Measurements from ENCODE around the genes PLPP6 and JAK2.

DNA sequence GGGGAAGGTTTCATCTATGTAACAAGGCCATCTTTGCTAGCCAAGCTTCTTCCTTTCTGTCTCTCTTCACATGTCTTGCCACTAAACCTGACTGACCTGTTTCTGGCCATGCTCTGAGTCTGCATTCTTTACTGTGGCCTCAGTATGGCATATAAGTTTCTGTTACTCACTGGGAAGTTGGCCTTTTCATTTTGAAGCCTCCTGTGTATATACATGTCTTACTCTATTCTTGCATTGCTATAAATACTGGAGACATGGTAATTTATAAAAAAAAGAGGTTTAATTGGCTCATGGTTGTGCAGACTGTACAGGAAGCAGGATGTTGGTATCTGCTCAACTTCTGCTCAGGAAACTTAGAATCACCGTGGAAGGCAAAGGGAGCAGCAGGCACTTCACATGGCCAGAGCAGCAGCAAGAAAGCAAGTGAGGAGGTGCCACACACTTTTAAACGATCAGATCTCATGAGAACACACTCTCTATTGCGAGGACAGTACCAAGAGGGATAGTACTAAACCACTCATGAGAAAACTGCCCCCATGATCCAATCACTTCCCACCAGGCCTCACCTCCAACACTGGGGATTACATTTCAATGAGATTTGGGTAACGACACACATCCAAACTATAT lies 48.1 kb downstream of the KCNV2 start:
- RAMPAGE, long total RNA = no peak
- RRBS, 2 experiments = no CpG with 5 or more reads among the region's 4 CpGs
CAGE:
- cytosol, long polyA minus RNA = no peak
- cytosol, long polyA plus RNA = no peak
- long polyA plus RNA = no peak
- nucleolus, long total RNA = no peak
- nucleus, long polyA plus RNA = no peak
- nucleus, long total RNA = no peak

DNA sequence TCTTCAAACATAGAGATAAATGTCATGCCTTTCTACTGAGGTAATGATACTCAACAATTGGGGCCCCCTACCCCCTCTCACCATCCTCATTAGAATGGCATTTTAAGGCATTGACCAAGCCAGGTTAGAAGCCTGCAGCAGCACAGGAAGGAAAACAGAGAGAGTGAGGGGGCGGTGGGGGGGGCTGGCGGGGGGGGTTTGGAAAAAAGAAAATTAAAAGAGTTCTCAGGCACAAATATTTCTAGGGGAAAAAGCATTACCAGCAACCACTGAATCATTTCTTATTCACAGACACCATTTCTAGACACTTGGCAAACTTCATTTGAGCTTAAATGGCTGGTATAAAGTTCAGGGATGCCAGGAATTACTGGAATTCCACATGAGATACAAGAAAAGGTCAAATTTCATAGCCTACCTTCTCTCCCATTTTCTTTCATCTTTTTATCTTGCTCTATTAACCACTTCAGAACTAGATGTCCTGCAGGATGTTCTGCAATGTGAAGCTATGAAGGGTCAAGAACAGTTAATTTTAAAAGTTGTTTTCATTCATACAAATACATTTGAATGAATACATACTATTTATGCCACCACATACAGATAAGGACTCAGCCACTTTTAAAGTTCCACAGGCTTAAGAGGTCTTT lies 33.8 kb downstream of the PUM3 start:
- RAMPAGE, long total RNA = no peak
- RRBS, 2 experiments = no CpG with 5 or more reads among the region's 2 CpGs
CAGE:
- cytosol, long polyA minus RNA = no peak
- cytosol, long polyA plus RNA = no peak
- long polyA plus RNA = no peak
- nucleolus, long total RNA = no peak
- nucleus, long polyA plus RNA = no peak
- nucleus, long total RNA = no peak

- RAMPAGE, long total RNA = no peak
CAGE:
- cytosol, long polyA minus RNA = no peak
- cytosol, long polyA plus RNA = no peak
- long polyA plus RNA = no peak
- nucleolus, long total RNA = no peak
- nucleus, long polyA plus RNA = no peak
- nucleus, long total RNA = no peak
Observed at GRCh38 chr9:3721864-3722210, 196.0 kb upstream of the RFX3 start.

DNA sequence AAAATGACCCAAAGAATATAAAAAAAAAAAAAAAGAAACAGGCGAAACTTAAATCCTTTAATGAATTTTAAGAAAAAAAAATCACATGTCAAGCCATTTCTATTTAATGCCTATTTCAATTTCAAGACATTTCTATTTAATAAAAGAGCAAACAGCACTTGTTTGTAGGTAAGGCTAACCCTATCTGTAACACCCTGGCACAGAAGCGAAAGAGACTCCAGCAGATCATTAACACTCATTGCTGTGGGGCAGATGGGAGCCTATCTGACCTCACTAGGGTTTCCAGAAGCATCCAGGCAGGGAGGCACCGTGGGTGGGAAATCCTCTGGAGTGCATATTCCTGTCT lies 233.9 kb downstream of the GLIS3 start:
- RAMPAGE, long total RNA = no peak
- RRBS, 2 experiments = no CpG with 5 or more reads among the region's 3 CpGs
CAGE:
- cytosol, long polyA minus RNA = no peak
- cytosol, long polyA plus RNA = no peak
- long polyA plus RNA = no peak
- nucleolus, long total RNA = no peak
- nucleus, long polyA plus RNA = no peak
- nucleus, long total RNA = no peak

DNA sequence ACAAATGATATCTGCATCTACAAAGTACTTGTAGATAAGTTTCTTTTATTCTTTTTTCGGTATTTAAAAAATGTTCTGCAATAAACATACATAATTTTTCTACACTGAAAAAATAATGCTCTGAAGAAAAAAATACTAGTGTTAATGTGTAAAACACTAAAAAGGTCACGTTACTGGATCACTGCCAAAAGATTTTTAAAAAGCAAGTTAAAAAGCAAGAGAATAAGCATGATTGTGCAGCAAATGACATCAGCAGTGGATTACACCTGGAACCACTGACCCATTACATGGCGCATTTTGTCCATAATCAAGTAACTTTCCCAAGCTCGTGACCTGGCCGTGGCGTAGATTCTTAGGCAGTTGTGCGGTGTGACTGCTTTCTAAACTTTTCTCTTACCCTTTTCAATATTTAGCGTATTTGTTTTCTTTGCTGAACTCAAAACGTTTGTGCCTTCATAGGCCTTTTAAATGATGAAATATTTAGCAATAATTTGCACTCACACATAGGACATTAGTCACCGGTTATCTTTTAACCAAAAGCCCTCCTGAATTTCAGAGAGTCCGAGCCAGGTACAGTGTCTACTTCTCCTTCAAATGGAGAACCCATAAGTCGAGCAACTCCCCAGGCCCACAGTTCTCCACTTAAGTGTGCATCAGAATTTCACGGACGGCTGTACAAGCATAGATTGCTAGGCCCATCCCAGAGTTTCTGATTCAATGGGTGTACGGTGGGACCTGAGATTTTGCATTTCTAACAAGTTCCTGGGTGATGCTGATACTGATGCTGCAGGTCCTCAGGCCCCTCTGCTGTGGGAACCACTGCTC lies 144.6 kb downstream of the GLIS3 start:
- RAMPAGE, long total RNA = no peak
- RRBS, 2 experiments = no CpG with 5 or more reads among the region's 15 CpGs
CAGE:
- cytosol, long polyA minus RNA = no peak
- cytosol, long polyA plus RNA = no peak
- long polyA plus RNA = no peak
- nucleolus, long total RNA = no peak
- nucleus, long polyA plus RNA = no peak
- nucleus, long total RNA = no peak

DNA sequence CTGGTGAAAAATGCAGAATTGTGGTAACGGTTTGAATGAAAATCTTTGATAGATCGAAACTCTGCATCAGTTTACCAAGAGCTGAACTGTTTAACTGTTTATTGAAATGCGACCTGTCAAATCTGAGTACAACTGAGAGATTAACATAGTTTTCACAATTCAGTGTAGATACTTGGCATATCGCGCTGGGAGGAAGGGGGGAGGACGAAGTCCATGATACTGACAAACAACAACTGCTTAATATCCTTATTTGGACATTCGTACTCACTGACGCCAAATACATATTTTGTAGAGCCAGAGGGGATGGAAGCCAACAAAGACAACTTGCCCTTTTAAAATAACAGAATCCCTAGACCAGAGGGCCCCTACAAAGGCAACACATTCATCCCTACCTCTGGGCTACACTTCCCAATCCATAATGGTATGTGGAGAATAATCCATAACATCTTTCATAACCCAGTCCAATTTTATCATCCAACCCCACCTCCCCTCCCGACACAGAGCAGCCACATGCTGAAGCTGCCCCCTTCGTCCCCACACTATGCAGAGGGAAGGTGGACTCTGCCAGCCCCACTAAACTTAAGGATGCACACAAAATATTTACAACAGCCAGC lies 93.1 kb downstream of the GLIS3 start:
- RAMPAGE, long total RNA = no peak
- RRBS, 2 experiments = no CpG with 5 or more reads among the region's 10 CpGs
CAGE:
- cytosol, long polyA minus RNA = no peak
- cytosol, long polyA plus RNA = no peak
- long polyA plus RNA = no peak
- nucleolus, long total RNA = no peak
- nucleus, long polyA plus RNA = no peak
- nucleus, long total RNA = no peak

DNA sequence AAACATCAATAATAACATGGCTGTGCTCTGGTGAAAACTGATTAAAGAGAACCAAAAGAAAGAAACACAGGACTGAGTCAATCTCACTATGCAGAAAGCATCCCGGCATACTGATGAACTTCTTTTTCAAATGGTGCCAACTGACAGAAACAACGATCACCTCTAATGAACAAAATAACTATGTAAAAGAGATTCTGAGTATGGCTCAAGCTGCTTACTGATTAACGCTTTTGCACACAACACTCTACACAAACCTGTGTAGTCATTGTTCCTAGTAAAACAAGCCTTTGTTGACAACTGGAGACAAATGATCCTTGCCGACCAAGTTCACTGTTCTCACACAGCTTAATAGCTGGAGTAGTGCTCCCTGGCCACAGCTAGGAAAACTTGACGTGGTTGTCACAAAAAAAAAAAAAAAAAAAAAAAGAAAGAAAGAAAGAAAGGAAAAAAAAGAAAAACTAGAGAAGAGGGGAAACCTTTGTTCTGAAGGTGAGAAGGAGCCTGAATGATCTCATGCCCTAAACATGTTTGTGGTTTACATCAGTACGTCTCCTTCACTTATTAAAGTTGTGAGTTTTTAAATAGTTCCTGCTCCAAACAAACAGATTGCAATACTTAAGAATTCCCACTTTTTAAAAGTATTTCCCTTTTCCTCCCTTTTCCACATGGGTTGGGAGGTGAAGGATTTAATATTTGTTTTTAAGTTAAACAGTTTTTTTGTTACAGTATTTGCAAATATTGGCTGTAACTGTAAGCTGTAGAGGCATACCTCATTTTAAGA lies 63.9 kb downstream of the GLIS3 start:
- RAMPAGE, long total RNA = no peak
- RRBS, 2 experiments = no CpG with 5 or more reads among the region's 6 CpGs
CAGE:
- cytosol, long polyA minus RNA = no peak
- cytosol, long polyA plus RNA = no peak
- long polyA plus RNA = no peak
- nucleolus, long total RNA = no peak
- nucleus, long polyA plus RNA = no peak
- nucleus, long total RNA = no peak

- RAMPAGE, long total RNA = no peak
- RRBS, 2 experiments = 2% methylated on average over 24 to 27 of the region's 85 CpGs
CAGE:
- cytosol, long polyA minus RNA = no peak
- cytosol, long polyA plus RNA = no peak
- long polyA plus RNA = no peak
- nucleolus, long total RNA = no peak
- nucleus, long polyA plus RNA = no peak
- nucleus, long total RNA = no peak
Observed at GRCh38 chr9:4297366-4298451, 2.2 kb downstream of the GLIS3 start.

- RAMPAGE, long total RNA = no peak
- RRBS, 2 experiments = no CpG with 5 or more reads among the region's 1 CpG
CAGE:
- cytosol, long polyA minus RNA = no peak
- cytosol, long polyA plus RNA = no peak
- long polyA plus RNA = no peak
- nucleolus, long total RNA = no peak
- nucleus, long polyA plus RNA = no peak
- nucleus, long total RNA = no peak
Observed at GRCh38 chr9:4497959-4498433, 7.7 kb downstream of the SLC1A1 start.

DNA sequence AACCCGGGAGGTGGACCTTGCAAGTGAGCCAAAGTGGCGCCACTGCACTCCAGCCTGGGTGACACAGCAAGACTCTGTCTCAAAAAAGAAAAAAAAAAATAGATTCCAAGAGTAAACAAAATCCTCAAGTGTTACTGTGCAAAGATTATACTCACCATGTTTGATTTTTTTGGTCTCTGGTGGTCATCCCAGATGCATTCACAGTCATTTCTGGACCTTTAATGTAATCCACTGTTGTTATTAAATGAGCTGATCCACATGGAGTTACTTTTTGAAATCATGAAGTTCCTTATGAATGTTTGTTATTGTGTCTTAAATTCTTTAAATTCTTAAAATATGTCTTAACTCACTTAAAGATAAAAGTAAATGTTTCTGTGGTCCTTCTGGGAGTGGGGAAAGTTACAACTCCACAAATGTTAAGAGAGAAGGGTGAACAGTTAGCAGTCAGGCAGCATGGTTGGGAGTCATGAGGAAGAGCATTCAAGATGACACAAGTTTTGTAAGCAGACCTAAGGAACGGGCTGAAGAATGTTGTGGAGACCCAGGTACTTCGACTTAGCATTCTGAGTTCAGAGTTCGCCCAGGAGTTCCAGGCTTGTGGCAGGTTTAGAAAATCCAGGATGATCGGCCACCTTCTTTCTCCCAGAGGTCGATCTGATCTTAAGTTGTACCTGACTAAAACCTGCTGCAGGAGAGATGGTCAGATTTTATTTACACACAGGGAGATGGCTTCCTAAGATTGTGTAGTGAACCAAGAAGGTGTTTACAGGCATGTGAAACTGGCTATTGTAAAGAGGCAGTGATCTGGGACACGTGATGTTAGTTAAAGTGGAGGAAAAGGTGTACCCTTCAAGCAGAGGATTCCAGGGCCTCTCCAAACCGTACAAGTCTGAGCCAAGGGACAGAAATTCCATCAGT lies 17.1 kb downstream of the SLC1A1 start:
- RAMPAGE, long total RNA = no peak
- RRBS, 2 experiments = no CpG with 5 or more reads among the region's 9 CpGs
CAGE:
- cytosol, long polyA minus RNA = no peak
- cytosol, long polyA plus RNA = no peak
- long polyA plus RNA = no peak
- nucleolus, long total RNA = no peak
- nucleus, long polyA plus RNA = no peak
- nucleus, long total RNA = no peak

DNA sequence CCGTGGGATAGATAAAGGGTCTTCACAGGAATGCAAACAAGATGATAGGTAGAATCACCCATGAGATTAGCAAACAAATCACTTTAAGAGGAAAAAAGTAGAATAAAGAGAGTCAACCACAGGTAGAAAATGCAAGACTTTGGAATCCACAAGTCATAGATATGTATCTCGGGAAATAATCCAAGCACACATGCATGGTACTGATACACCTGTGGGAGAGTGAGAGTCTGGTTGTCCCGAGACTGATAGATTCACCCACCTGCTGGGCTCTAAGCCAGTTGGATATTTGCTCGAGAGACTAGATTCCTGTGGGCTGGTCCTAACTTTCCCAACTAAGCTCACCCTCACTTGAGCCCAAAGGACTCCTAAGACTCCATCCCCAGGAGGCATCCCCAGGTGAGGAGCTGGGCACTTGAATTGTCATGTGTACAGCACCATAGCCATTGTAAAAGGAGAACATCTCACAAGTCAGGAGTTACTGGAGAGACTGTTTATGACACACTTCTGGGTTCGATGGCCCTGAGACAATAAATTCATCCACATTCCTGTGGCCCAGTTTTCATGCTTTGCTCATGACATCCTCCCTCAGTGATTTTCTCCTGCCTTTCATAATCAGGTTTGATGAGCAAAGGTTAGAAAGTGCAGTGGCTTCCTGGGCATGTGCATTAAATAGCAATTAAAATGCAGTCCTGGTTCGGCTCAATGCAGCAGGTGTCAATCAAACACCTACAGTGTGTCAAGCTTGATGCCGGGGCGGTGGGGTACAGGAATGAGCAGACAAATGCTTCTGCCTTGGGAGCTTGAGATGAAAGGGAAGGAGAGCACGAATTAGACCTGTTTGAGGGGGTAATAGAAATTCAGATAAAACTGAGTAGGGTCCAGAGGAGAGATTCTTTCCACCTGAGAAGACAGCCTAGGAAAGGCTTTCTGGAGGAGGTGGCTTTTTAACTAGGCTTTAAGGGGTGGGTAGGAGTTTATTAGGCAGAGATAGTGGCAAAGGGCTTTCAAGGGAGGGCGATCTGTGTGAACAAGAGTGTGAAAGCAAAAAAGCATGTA lies 18.2 kb downstream of the SLC1A1 start:
- RAMPAGE, long total RNA = no peak
- RRBS, 2 experiments = no CpG with 5 or more reads among the region's 10 CpGs
CAGE:
- cytosol, long polyA minus RNA = no peak
- cytosol, long polyA plus RNA = no peak
- long polyA plus RNA = no peak
- nucleolus, long total RNA = no peak
- nucleus, long polyA plus RNA = no peak
- nucleus, long total RNA = no peak

DNA sequence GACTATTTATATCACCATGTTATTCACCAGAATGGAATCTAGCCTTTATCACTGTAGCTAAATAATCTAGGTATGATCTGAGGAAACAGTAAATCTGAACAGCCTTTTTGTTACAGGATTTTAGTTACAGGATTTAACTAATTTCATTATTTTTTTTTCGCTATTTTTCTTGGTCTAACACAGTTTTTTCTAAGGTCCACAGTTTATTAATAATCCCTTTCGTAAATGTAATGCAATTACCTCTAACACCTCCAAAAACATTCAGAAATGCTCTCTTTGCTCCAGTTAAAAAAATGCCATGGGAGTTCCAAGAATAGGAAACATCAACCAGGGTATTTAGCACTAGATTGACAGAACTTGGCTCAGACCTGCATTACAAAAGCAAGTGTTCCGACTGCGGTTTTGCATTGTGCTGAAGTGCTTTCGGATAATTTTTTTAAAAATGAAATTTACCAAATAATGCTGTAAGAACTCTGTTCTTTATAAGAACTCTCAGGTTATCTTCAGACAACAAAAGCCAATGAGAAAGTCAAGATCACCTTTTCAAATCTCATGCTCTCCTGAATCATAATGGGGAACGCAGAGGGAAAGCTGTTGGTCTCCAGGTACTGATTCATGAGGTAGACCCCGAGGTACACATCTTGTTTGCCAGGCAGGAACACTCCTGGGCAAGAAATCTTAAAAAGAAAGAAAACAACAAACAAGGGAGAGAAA lies 577 bp upstream of the PLPP6 start:
- RAMPAGE, long total RNA = no peak
- RRBS, 2 experiments = no CpG with 5 or more reads among the region's 7 CpGs
CAGE:
- cytosol, long polyA minus RNA = no peak
- cytosol, long polyA plus RNA = no peak
- long polyA plus RNA = no peak
- nucleolus, long total RNA = no peak
- nucleus, long polyA plus RNA = no peak
- nucleus, long total RNA = no peak

DNA sequence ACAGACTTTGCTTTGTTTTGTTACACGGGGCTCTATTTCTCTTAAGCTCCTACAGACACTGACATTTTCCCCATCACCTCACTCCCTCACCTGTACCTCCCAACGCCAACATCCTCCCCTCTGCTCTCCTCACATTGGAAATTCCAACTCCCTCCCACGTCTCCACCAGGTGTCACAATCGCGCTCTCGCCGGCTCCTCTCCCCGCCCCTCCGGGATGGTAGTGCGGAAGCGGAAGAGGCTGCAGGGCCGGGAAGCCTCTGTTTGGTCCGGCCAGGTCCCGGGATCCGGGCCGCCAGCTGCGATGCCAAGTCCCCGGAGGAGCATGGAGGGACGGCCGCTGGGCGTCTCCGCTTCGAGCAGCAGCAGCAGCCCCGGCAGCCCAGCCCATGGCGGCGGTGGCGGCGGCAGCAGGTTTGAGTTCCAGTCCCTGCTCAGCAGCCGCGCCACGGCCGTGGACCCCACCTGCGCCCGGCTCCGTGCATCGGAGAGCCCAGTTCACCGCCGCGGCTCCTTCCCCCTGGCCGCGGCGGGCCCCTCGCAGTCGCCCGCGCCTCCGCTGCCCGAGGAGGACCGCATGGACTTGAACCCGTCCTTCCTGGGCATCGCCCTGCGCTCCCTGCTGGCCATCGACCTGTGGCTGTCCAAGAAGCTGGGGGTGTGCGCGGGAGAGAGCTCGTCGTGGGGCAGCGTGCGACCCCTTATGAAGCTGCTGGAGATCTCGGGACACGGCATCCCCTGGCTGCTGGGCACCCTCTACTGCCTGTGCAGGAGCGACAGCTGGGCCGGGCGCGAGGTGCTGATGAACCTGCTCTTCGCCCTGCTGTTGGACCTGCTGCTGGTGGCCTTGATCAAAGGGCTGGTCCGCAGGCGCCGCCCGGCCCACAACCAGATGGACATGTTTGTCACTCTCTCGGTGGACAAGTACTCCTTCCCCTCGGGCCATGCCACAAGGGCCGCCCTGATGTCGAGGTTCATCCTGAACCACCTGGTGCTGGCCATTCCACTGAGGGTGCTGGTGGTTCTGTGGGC lies at the start of gene PLPP6:
PLPP6 (plus strand) TSS at position 221 of the 1,030 bp plus-strand sequence.
- RAMPAGE, long total RNA = start-site peak on the minus strand centred at position 205 of the sequence, 28 bp wide, 40 and 29 reads in 2 replicates; start-site peak on the plus strand centred at position 234 of the sequence, 33 bp wide, 40 and 32 reads in 2 replicates
- RRBS, 2 experiments = 11 to 13% methylated on average over 11 to 28 of the region's 74 CpGs
CAGE:
- cytosol, long polyA minus RNA = no peak
- cytosol, long polyA plus RNA = start-site peak on the plus strand centred at position 234 of the sequence, 44 bp wide, 73 and 75 reads in 2 replicates
- long polyA plus RNA = start-site peak on the minus strand centred at position 164 of the sequence, 79 bp wide, 8 and 8 reads in 2 replicates
- nucleolus, long total RNA = no peak
- nucleus, long polyA plus RNA = no peak
- nucleus, long total RNA = no peak

DNA sequence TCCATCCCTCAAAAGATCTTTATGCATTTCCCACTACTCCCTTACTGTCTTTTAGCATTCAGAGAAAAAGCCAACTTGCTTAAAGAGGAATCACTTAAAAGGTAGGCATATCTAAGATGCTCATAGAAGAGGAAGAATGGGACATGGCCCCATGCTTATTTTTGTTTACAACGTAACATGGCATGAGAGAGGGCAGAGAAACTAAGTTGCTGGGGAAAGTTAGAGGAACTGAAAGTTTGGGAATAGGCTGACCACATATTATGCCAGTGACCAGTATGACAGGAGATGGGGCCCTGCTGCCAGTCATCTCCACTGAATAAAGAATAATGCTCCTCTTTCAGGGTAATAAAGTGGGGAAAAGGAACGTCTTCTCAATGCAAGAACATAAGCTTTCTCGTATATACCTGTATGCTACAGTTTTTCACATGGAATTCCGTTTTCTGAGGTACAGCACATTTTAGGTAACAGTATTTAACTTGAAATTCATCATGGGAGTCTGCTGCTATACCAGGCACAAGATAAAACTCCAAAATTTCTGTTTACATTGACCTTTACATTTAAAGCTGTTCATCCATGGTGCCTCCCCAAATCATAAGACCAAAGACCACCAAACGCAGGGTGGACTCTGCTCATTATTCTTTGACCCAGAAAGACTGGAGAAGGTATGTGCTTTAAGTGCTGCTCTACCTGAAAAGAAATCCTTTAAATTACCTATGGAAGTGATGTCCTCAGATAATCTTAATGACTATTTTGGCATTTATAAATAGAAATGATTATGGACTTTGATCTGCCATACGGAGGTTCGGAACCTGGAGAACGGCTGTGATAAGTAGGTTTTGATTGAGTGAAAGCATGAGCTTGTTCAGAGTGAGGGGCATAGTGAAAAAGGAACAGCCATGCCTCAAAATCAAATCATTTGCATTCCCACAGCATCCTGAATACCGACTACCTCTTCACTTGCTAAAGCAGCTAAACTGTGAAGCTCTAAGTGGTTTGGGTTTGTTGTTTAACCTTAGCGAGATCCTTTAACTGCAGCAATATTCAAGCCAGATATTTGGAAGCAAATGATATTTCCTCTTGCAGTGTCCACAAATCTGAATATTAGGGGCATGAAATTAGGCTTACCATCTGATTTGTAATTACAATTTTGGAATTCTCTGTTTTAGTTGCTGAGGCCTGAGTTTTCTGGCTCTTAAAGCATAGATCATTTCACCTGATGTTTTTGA lies 1.9 kb downstream of the SPATA6L start:
- RAMPAGE, long total RNA = no peak
- RRBS, 2 experiments = no CpG with 5 or more reads among the region's 10 CpGs
CAGE:
- cytosol, long polyA minus RNA = no peak
- cytosol, long polyA plus RNA = no peak
- long polyA plus RNA = no peak
- nucleolus, long total RNA = no peak
- nucleus, long polyA plus RNA = no peak
- nucleus, long total RNA = no peak

DNA sequence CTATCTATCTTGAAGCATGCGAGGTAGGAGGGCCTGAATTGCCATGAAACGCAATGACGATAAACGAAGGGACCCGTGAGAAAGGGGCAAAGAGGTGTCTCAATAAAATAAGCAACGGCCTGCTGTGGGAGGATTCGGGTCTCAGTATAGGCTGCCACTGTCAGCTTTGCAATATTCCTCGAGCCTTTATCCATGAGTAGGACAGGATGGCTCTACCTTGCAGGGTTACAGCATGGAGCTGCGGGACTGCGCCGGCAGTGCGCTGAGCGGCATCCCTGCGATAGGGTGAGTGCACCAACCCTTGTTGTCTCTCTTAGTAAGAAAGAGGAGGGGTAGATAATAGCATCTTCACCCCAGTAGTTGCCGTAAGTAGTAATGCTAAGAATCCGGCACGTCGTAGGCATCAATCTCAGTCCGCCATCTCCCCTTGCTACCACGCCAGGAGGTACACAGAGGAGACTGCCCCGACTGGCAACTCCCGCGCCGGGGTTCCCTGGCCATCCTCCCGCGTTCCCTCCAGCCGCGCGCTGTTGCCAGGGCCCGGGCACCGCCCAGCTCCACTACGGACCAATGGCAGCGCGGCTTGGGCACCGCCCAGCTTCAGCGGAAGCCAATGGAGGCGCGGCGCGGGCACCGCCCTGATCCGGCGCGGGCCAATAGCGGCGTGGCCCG lies 438 bp upstream of the RCL1 start:
- RAMPAGE, long total RNA = no peak
- RRBS, 2 experiments = 1 to 2% methylated on average over 16 to 27 of the region's 47 CpGs
CAGE:
- cytosol, long polyA minus RNA = no peak
- cytosol, long polyA plus RNA = no peak
- long polyA plus RNA = no peak
- nucleolus, long total RNA = no peak
- nucleus, long polyA plus RNA = no peak
- nucleus, long total RNA = no peak

GRCh38 chr9:4793981-4794232 lies 1.2 kb downstream of the RCL1 start:
- RAMPAGE, long total RNA = no peak
- RRBS, 2 experiments = no CpG with 5 or more reads among the region's 5 CpGs
CAGE:
- cytosol, long polyA minus RNA = no peak
- cytosol, long polyA plus RNA = no peak
- long polyA plus RNA = no peak
- nucleolus, long total RNA = no peak
- nucleus, long polyA plus RNA = no peak
- nucleus, long total RNA = no peak

DNA sequence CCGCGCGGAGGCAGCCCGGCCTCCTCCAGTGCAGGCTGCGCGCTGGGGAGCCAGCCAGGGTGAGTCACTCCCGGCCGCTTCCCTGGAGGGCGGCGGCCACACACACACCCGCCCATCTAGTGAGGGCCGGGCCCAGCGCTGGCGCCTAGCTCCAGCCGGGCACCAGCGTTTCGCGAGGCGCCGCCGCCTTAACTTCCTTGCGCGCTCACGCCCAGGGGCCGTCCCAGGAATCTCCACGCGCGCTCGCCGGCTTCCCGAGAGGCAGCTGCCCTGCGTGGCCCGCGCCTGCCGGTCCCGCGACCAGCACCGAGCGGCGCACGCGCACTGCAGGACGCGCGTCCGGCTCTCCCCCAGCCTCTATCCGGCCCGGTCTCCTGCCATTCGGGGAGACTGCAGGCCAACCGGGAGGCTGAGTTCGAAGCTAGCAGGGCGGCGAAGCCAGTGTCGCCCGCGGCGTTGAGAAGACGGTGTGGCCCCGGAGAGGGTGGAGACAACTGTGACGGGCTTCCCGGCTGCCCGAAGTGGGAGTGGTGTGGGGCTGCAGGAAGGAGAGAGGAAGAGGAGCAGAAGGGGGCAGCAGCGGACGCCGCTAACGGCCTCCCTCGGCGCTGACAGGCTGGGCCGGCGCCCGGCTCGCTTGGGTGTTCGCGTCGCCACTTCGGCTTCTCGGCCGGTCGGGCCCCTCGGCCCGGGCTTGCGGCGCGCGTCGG lies at the start of gene JAK2:
JAK2 (plus strand) TSS at position 566 of the 710 bp plus-strand sequence.
- RAMPAGE, long total RNA = no peak
- RRBS, 2 experiments = 1 to 2% methylated on average over 59 to 61 of the region's 86 CpGs
CAGE:
- cytosol, long polyA minus RNA = start-site peak on the plus strand centred at position 587 of the sequence, 11 bp wide, 23 reads
- cytosol, long polyA plus RNA = start-site peak on the plus strand centred at position 356 of the sequence, 106 bp wide, 40 and 22 reads in 2 replicates; start-site peak on the plus strand centred at position 555 of the sequence, 26 bp wide, 104 and 106 reads in 2 replicates
- long polyA plus RNA = start-site peak on the plus strand centred at position 571 of the sequence, 113 bp wide, 147 and 175 reads in 2 replicates
- nucleolus, long total RNA = no peak
- nucleus, long polyA plus RNA = no peak
- nucleus, long total RNA = no peak

- RAMPAGE, long total RNA = no peak
- RRBS, 2 experiments = no CpG with 5 or more reads among the region's 9 CpGs
CAGE:
- cytosol, long polyA minus RNA = no peak
- cytosol, long polyA plus RNA = no peak
- long polyA plus RNA = no peak
- nucleolus, long total RNA = no peak
- nucleus, long polyA plus RNA = no peak
- nucleus, long total RNA = no peak
Observed at GRCh38 chr9:5134157-5134739, 51.2 kb downstream of the INSL6 start.

DNA sequence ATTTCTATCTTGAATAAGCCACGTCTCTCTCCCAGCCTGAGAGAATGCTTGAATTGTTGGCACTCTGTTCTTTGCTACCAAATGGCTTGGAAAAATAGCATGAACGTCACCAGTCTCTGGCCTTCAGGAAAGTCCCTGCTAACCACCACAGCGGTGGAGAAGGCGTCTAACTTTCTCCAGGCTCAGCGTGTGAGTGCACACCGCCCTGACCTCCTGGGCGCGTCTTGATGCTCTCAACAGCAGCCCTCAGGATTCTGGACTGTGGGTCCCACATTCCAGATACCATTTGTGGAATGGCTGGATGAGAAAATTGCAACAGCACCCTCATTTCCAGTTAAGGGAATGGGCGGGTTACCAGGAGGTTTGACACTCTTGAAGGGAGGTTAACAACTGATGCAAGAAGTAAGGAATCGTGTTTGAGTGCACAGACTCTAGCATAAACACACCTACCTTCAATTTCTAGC lies 597 bp upstream of the PLGRKT start:
- RAMPAGE, long total RNA = start-site peak on the minus strand centred at position 72 of the sequence, 80 bp wide, 33 and 31 reads in 2 replicates
- RRBS, 2 experiments = no CpG with 5 or more reads among the region's 10 CpGs
CAGE:
- cytosol, long polyA minus RNA = no peak
- cytosol, long polyA plus RNA = no peak
- long polyA plus RNA = start-site peak on the minus strand centred at position 69 of the sequence, 9 bp wide, 43 and 45 reads in 2 replicates
- nucleolus, long total RNA = no peak
- nucleus, long polyA plus RNA = no peak
- nucleus, long total RNA = no peak

DNA sequence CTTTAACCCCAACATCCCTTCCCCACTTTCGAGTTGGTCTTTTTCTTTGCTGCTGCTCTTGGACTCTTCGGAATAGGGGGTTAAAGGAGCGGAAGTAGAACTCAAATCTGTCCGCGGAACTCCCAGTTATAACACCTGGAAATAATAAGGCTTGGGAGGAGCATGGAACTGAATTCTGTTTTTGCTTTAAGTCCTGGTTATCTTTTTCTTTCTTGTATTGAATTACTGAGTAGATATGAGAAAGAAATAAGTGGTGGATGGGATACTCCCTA lies 1.0 kb downstream of the RIC1 start:
- RAMPAGE, long total RNA = no peak
- RRBS, 2 experiments = no CpG with 5 or more reads among the region's 5 CpGs
CAGE:
- cytosol, long polyA minus RNA = no peak
- cytosol, long polyA plus RNA = no peak
- long polyA plus RNA = no peak
- nucleolus, long total RNA = no peak
- nucleus, long polyA plus RNA = no peak
- nucleus, long total RNA = no peak

All from GM12878 (cell line).